Bile duct (tissue), 1 donor: ENCODE measurements around a stretch of chr6.

DNA sequence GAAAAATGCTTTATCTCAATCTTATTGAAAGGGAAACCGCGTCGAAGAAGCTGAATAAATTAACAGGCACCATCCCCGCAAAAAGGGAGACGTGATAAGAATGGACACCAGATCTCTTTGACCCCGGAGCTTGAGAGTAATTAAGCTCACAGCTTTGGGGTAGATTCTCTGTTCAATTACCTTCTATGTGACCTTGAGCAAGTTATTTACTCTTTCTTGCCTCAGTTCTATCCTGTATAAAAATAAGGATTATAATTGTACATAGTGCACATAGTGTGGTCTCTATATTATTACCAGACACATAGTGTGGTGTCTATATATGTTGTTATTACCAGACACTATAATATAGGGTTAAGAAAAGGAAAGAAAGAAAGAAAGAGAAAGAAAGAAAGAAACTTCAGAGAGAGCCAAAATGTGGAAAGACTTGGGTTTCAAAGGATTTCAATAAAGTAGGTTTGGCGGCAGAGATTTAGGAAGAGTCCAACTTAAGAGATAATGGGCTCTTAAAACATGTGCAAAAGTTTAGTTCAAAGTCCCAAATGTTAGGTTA lies 1.1 kb downstream of the NT5E start:
- PRO-cap, result no peak

- PRO-cap, result no peak
Observed at GRCh38 chr6:85453380-85453896, 3.6 kb downstream of the NT5E start.

DNA sequence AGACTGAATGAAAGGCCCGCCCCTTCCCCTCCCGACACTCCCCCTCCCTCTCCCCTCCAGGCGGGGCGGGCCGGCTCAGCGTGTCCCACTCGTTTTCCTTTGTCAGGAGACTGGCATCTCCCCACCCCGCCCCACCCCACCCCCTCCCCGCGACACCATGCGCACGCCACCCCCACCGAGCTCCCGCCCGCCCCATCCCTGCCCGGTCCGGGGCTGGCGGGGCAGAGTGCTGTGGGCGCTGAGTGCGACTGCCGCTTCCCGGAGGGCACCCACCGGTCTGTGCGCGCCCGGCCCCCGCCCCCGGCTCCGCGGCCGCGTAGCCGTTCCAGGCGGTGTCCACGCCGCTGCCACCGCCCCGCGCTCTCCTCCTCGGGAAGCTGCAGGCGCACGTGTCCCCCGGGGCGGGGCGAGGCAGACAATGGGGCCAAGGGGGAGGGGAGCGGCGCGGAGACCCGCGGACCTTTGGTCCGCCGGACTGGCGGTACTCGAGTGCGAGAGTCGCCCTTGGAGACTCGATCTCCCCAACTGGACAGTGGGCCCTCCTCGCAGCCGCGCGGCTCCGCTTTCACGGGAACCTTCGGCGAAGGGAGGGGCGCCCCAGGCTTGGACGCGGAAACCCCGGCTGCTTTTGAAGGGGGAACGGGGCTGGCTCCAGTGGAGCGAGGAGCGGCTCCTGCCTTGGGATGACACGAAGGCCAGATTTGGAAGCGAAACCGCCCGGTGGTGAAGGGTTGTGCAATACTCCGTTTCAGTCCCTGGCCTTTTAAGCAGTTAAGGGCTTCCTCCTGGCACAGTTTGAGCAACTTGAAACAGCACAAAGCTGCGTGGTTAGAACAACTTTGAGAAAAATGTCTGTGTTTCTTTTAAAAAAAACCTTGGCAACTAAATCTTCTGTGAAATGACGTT lies 1.0 kb upstream of the SYNCRIP start:
- PRO-cap, result bidirectional peak, plus-strand start at position 224 of the sequence, minus-strand start outside the sequence; bidirectional peak, plus-strand start at position 465 of the sequence, minus-strand start at position 349 of the sequence; bidirectional peak, plus-strand start at position 631 of the sequence, minus-strand start at position 630 of the sequence; bidirectional peak, plus-strand start at position 791 of the sequence, minus-strand start at position 685 of the sequence

DNA sequence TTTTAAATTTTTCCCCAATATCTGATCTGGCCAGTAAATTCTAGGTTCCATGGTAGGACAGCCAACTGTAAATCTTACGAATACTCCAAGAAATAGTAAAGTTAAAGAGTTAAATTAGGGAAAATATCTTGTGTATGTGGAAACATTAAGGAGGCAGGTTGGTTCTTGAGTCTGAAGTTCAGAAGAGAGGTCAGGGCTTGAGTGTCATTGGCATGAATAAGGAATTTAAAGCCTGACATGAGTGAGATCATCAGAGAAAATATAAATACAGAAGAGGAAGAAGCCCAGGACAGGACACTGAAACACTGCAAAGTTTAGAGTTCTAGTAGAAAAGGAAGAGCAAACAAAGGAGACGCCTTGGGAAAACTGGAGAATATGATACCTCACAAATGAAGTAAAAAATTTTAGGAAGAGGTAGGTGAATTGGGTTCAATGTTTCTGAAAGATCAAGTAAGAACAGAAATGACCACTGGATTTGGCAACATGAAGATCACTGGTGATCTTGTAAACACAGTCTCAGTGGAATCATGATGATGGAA lies 41.5 kb upstream of the SYNCRIP start:
- PRO-cap, result no peak

GRCh38 chr6:87264383-87264956 lies 57.9 kb upstream of the SMIM8 start:
- PRO-cap, result no peak

GRCh38 chr6:87741942-87742658 lies 40.1 kb upstream of the AKIRIN2 start:
- PRO-cap, result no peak

GRCh38 chr6:88864965-88865411 lies 98.4 kb downstream of the RNGTT start:
- PRO-cap, result no peak

DNA sequence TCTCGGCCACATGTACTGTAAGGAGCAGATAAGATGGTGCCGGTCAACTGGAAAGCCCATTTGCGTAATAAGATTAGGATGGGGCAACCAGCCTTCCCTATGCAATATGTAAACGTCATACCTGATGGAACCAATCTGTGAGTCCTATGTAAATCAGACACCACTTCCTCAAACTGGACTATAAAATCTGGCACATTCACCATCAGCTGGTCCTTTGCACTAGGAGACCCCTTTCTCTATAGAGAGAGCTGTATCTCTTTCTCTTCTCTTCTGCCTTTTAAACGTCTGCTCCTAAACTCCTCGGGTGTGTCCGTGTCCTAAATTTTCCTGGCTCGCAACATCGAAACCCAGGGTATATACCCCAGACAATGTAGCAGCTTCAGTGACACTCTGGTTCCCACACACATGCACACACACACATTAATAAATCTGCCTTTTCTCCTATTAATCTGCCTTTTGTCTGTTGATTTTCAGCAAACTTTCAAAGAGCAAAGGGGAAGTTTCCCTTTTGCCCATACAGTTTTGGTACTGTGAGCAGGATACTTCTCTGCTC lies 46.5 kb upstream of the RNGTT start:
- PRO-cap, result no peak

DNA sequence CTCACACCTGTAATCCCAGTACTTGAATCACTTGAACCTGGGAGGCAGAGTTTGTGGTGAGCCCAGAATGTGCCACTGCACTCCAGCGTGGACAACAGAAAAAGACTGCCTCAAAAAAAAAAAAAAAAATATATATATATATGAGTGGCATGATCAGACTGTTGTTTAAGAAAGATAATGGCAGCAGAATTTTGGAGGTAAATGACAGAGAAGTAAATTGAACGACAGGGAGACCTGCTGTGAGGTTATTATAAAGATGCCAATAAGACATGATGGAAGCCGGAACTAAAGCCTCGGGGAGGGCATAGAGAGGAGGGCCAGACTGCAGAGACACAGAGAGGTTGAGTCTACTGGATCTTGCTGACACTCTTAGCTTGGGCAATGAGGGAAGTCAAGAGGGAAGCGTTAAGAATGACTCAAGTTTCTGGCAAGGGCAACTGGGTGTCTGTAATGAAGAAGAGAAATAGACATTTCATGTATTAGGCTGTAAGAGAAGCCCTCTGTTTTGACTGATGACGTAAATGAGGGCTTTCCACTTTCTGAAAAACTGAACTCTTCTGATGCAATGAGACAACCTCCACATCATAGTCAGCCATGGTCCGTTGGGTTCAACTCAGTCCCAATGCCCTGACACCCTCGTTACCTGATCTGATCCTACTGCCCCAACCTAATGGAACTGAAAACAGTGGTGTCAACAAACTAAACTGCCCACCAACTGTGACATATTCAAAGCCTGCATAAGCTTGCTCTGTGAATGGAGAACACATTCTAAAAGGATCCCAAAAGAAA lies 46.0 kb upstream of the PNRC1 start:
- PRO-cap, result no peak

- PRO-cap, result unidirectional peak, minus-strand start at chr6:89035610; unidirectional peak, minus-strand start at chr6:89036000; unidirectional peak, minus-strand start at chr6:89036093
Observed at GRCh38 chr6:89035166-89036407, 45.0 kb upstream of the PNRC1 start.

GRCh38 chr6:89070940-89071447 lies 9.6 kb upstream of the PNRC1 start:
- PRO-cap, result no peak

- PRO-cap, result no peak
Observed at GRCh38 chr6:89079087-89079509, 1.5 kb upstream of the PNRC1 start.

DNA sequence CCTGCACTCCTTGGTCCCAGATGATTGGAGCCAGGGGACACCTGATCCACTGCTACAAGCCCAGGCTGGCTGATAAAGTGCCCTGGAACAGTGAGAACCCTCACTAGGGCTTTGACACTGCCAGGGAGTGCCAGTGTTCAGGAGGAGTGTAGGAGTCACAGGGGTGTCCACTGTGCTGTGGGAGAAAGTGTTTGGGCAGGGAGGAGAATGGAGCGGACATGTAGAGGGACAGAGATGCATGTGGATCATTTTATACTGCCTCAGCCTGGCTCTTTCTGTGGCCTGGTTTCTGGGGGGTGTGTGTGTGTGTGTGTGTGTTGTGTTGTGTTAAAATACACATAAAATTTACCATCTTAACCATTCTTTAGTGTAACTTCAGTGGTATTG lies 30.3 kb downstream of the GABRR1 start:
- PRO-cap, result no peak

DNA sequence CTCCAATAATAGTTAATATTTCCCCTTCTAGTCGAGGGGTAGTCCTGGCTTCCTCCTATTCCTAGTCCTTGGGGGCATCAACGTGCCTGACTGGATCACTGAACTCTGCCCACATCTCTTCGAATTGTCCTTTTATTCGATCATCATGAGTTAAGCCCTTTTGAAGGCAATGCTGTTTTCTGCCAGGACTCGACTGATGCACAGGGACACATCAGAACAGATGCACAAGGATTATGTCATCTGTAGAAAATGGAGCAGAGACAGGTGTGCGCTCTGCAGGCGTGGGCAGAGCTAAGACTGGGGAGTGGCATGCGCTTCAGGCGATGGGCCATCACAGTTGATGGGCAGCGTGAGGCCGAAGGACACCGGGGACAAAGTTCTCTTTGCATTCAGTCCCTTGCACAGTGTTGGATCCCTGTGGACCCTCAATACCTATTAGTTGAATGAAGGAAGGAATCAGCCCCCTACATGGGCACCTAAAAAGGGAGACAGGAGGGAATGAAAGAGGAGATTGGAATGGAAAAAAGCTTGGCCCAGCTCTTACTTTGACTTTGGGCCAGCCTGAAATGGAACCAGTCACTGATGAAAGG lies 13.0 kb downstream of the GABRR1 start:
- PRO-cap, result no peak

DNA sequence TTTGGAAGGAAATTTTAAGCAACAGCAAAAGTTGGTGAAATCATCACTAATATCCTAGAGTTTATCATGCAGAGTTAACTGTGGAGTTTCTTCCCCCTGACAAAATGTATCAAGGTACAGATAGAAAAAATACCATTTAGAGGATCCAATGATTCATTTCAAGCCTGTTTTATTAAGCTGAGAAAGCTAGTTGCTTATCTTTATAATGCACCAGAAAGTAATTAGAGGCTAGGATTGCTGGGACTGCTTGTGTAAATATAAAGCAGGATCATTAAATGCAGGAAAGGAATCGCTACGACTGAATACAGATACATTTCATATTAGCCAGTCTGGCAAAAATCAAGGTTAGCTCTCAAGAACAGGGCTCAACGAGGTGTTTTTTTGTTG lies 916 bp downstream of the UBE2J1 start:
- PRO-cap, result no peak

- PRO-cap, result unidirectional peak, plus-strand start at chr6:89352157; bidirectional peak, plus-strand start at chr6:89352455, minus-strand start at chr6:89352296
Observed at GRCh38 chr6:89352000-89352487, 478 bp downstream of the UBE2J1 start.

DNA sequence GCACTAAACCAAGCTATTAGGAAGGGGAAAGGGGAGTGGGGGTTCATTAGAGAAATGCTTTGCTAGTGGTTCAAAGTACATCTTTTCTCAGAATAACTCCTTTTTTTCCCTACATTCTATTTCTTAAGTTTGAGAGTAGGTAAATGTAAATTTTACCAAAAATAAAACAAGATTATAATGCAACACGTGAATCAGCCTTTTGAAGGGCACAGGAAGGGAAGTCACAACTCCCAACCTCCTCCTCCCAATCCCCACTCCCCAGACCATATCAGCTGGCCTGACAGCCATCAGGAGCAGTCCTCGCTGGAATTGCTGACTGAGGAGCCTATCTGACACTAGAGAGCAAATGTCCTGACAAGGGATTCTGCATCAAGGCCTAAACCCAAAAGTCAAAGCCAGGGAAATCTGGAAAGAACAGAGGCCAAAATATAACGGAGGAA lies 2.7 kb downstream of the RRAGD start:
- PRO-cap, result no peak

DNA sequence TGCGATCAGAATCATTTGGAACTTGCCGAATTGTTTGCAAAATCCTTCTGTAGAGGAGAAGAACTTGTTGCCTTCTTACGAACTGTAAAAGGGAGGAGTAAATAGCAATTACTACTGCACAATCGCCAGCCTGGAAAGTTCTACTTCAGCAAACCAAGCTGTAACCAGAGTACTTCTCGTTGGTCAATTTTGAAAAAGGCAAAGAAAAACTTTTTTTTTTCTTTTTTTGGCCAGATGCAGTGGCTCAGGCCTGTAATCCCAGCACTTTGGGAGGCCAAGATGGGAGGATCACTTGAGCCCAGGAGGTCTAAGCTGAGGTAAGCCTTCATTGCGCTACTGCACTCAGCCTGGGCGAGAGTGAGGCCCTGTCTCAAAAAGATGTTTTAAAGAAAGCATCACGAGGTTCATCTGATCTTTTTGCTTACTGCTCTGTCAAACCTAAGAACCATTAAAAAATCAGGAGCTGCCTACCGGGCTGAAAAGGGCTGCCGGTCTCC lies 698 bp downstream of the LYRM2 start:
- PRO-cap, result no peak

DNA sequence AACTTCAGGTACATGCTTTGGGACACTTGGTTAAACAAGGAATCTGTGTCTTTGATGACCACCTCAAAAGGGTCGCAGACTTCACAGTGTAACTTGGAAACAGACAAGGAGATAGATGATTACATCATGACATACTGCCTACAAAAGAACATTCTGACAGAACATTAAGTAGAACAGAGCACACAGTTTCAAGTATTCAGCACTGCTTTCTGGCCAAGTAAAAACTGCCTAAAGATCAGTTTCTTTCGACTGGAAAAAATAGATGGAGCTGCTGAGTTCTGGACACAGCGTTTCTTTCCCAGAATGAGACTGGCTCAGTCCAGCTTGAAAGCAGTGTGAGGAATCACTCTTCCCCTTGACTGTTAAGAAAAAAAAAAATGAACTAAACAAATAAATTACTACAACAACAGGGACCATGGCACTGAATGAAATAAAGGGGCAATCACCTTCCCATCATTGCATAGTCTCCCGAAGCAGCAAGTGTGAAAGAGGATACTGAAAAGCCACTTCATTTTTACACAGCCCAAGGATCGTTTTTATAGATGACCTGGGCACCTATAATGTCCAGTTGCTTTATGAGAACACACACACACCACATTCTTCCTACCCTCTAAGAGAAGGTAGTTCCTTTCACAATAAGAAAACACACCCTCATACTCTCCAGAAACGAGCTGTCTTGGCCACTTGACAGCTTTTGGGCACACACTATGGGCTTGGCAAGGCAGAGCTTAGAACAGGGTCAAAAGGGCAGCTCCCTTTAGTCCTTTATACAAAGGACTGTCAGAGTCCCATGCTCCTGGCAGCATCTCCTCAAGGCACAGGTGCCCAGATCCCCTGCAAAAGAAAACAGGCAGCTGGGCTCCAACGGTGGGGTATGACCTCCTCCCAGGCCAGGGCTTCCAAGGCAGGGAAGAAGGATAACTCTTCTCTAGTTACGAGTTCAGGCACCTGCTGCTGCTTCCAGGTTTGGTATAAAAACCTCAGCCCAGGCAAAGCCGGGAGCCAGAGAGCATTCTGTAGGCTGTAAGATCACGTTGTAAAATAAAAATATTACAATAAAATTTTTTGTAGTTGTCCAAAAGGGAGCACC lies 4.7 kb upstream of the LYRM2 start:
- PRO-cap, result no peak

- PRO-cap, result no peak
Observed at GRCh38 chr6:89807676-89808563, 11.7 kb downstream of the MDN1 start.